GM23338 (cell line): ENCODE data around the genes CENPT, LCAT, DPEP3, SMPD3 and CDH3.

GRCh38 chr16:67844264-67844900 is 2.3 kb downstream of the THAP11 start:
- PRO-cap, result unidirectional peak, plus-strand start at chr16:67844600
- RAMPAGE, long total RNA, result no peak

- PRO-cap, result bidirectional peak, plus-strand start at chr16:67847192, minus-strand start at chr16:67847166; bidirectional peak, plus-strand start at chr16:67847444, minus-strand start at chr16:67847461; bidirectional peak, plus-strand start at chr16:67847807, minus-strand start at chr16:67847755
- RAMPAGE, long total RNA, result no peak
Observed at GRCh38 chr16:67847071-67848188, at the start of gene CENPT. Gene CENPT (minus strand): TSS chr16:67847693.

DNA sequence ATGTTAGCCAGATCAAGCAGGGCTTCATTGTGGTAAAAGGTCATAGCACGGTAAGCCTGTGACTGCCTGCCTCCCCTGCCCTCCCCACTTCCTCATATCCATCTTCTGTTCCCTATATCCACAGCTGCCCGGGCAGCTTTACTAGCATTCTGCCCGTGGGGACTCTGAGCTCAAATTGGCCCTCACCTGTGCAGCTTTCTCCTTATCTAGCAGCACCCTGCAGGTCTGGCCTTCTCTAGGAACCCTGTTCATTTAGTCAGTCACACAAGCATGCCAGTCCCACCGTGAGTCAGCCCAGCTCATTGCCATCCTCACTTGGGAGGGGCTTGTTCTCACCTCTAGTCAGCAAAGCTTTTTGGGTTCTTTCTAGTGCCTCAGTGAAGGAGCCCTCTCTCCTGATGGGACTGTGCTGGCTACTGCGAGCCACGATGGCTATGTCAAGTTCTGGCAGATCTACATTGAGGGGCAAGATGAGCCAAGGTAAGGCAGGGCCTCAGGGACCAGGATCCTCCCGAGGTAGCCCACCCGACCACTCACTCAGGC is 5.0 kb downstream of the EDC4 start:
- PRO-cap, result no peak
- RAMPAGE, long total RNA, result no peak

- PRO-cap, result no peak
- RAMPAGE, long total RNA, result no peak
Observed at GRCh38 chr16:67908480-67909000, 15.5 kb downstream of the PSKH1 start.

GRCh38 chr16:67917103-67917763 is 14.4 kb downstream of the CTRL start:
- PRO-cap, result no peak
- RAMPAGE, long total RNA, result no peak

DNA sequence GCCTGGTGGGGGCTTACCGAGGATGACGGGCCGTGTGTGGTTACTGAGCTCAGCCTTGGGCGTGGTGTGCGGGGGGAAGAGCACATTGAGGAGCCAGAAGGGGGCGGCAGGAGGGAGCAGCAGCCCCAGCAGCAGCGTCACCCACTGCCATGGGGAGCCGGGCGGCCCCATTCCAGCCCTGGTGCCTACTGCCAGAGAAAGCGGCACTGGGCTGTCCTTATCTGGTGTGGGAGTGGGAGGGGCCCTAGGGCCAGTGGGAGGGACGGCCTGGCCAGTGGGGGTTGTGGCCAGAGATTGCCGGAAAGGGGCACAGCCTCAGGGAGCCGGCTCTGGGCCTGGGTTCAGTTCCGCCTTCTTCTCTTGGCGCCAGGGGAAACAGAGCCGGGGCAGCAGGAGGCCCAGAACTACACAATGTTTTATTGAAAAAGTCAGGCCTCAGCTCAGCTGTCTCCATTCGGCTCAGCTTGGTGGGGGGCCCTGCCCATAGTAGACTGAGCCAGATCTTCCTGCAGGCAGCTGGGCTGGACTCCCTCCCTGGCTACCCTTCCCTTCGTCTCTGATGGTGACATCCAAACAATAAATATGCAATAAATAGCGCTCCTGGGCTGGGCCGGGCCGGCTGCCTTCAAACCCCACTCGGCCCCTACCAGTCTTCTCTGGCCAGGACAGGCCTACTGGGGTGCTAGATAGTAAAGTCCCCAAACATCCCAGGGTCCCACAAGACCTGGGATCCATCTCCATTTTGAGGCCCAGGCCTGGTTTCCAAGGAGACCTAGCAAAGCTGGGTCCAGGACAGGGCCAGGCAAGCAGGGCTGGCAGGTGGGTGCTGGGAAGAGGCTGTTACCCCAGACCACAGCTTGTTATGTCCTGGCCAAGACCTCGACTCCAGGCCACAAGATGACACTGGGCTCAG is at the start of gene LCAT:
LCAT (minus strand) TSS at position 190 of the 913 bp plus-strand sequence.
- PRO-cap, result no peak
- RAMPAGE, long total RNA, result no peak

GRCh38 chr16:67980176-67980888 is at the start of gene DPEP3:
Gene DPEP3 (minus strand): TSS chr16:67980499.
- PRO-cap, result no peak
- RAMPAGE, long total RNA, result no peak

DNA sequence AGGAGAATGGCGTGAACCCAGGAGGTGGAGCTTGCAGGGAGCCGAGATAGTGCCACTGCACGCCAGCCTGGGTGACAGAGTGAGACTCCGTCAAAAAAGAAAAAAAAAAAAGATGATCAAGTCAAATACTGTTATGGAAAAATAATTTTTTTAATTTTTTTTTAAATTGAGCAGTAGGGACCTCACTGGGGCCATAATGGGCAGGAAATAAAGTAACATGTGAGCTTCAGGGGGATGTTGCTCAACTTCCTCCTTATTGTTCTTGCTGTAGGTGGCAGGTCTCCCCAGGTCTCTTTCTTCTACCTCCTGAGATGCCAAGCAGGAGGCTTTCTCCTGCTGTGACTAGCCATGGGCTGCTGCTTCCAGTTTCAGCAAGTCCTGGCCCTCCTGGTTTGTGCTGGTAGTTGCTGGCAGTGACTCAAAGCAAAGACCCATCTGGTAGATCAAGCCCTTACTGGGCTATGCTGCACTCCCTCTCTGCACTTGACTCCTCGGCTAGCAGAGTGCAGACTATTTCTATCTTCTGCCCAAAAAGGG is 2.3 kb downstream of the DPEP2NB start:
- PRO-cap, result no peak
- RAMPAGE, long total RNA, result no peak

- PRO-cap, result no peak
- RAMPAGE, long total RNA, result no peak
Observed at GRCh38 chr16:68074597-68075480, 10.3 kb upstream of the NFATC3 start.

DNA sequence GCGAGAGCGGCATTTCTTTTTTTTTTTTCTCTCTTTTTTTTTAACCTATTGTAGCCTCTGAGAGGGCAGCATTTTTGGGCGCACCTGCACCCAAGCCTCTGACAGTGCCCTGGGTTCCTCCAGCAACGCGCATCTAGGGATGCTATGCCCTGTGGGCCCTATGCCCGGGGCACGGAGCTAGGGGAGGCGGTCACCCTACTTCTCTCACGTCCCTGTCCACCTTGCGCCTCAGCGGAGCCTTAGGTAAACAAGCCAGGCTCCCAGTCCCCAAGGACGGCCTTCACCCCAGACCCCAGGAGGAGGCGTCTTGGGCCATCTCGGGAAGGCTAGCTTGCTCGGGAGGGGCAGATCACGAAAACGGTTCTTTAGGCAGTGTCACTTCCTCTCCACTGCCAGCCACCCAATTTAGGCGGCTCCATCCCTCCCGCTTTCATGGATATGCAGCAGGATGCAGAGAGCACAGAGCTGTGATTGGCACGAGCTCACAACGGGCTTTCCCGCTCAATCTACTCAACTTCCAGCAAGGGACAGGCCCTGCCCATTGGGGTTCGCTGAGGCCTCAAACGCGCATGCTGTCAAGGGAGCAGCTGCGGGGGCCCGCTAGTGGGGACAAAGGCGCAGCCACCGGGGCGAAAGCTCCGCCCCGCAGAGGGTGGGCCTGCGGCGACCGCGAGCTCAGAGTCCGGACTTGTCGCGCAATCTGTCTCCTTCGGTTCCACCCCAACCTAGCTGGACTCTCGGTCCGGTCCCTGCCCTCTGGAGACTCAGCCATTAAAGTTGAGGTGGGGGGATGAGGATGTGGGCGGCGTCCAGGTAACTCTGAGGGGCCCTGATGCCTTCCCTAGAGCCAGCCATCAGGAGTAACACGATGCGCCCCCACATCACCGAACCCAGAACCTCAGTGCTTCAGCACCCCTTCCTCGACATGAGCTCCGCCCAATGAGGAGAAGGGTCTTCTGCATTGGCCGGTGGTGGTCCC is 768 bp upstream of the NFATC3 start:
- PRO-cap, result bidirectional peak, plus-strand start at position 270 of the sequence, minus-strand start at position 223 of the sequence; bidirectional peak, plus-strand start at position 433 of the sequence, minus-strand start at position 391 of the sequence; bidirectional peak, plus-strand start at position 541 of the sequence, minus-strand start at position 727 of the sequence; bidirectional peak, plus-strand start outside the sequence, minus-strand start at position 941 of the sequence
- RAMPAGE, long total RNA, result no peak

- PRO-cap, result no peak
- RAMPAGE, long total RNA, result no peak
Observed at GRCh38 chr16:68263493-68263938, 810 bp upstream of the SLC7A6 start.

- PRO-cap, result unidirectional peak, minus-strand start at chr16:68448442; unidirectional peak, minus-strand start at chr16:68448506; unidirectional peak, plus-strand start at chr16:68448843
- RAMPAGE, long total RNA, result no peak
Observed at GRCh38 chr16:68448171-68449112, at the start of gene SMPD3. Gene SMPD3 (minus strand): TSS chr16:68448508.

DNA sequence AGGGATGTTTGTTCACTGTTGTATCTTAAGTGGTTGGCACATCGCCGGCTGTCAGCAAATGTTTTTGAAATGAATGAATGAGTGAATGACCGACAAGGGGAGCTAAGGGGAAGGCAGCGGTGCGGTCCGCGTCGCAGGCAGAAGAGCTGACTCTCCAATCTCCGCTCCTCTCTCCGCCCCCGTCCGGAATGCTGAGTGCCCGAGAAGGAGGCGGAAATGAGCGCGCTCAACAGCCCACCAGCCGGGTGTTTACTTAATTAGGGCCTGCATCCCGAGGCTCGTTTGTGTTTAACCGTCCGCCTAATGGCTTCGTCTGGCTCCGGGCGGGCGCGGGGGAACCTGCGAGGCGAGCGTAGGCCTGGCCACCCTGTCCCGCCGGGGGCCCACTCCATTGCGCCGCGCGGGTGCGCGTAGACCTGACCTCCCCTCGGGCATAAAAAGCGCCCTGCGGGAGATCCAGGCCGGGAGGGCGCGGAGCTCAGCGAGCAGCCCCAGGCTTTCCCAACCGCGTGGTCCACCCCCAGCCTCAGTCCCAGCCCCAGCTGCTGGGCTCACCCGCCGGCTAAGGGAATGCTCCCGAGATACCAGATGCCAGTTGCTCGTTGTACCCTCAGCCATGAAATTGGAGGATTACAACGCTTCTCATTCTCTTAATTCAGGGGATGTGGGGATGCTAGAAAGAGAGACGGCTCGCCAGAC is 2.5 kb upstream of the CDH3 start:
- PRO-cap, result bidirectional peak, plus-strand start at position 285 of the sequence, minus-strand start at position 190 of the sequence; bidirectional peak, plus-strand start at position 529 of the sequence, minus-strand start at position 447 of the sequence
- RAMPAGE, long total RNA, result no peak

GRCh38 chr16:68645221-68645788 is at the start of gene CDH3:
Gene CDH3 (plus strand): TSS chr16:68645310.
- PRO-cap, result bidirectional peak, plus-strand start at chr16:68645310, minus-strand start at chr16:68645093; bidirectional peak, plus-strand start at chr16:68645649, minus-strand start at chr16:68645639; bidirectional peak, plus-strand start at chr16:68645868, minus-strand start at chr16:68645752
- RAMPAGE, long total RNA, result start-site peak on the plus strand at chr16:68645312-68645368, 635 and 97 reads in 2 replicates

- PRO-cap, result no peak
- RAMPAGE, long total RNA, result no peak
Observed at GRCh38 chr16:68740930-68741379, 3.9 kb downstream of the CDH1 start.

GRCh38 chr16:68742351-68742625 is 5.2 kb downstream of the CDH1 start:
- PRO-cap, result no peak
- RAMPAGE, long total RNA, result no peak

DNA sequence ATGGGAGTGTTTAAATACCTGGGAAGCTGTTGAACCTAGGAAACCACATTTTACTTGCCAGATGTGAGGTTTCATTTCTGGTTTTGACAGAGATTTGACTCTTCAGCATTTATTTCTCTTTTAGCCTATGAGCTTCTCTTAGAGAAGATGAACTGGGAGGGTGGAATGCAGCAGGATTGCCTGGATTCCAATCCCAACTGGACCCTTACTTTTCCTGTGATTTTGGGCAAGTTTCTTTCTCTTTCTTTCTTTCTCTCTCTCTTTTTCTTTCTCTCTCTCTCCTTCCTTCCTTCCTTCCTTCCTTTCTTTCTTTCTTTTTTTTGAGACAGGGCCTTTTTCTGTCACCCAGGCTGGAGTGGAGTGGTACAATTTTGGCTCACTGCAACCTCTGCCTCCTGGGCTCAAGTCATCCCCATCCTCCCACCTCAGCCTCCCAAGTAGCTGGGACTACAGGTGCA is 20.4 kb downstream of the CDH1 start:
- PRO-cap, result no peak
- RAMPAGE, long total RNA, result no peak

GRCh38 chr16:68899927-68900531 is 56.7 kb downstream of the TANGO6 start:
- PRO-cap, result no peak
- RAMPAGE, long total RNA, result no peak

- PRO-cap, result no peak
- RAMPAGE, long total RNA, result no peak
Observed at GRCh38 chr16:69115063-69116055, 9.9 kb downstream of the HAS3 start.

- PRO-cap, result bidirectional peak, plus-strand start at chr16:69131666, minus-strand start at chr16:69131407; bidirectional peak, plus-strand start at chr16:69131921, minus-strand start at chr16:69131922; bidirectional peak, plus-strand start at chr16:69132352, minus-strand start at chr16:69132159
- RAMPAGE, long total RNA, result no peak
Observed at GRCh38 chr16:69131237-69132411, 764 bp downstream of the CHTF8 start.